Colonic mucosa (tissue), 1 donor: ENCODE measurements around the genes CSHL1 and SCN4A.

- PRO-cap: no peak
Measured at GRCh38 chr17:63818633-63819073, 8.6 kb upstream of the PSMC5 start.

- PRO-cap: no peak
Measured at GRCh38 chr17:63911069-63911513, at the start of gene CSHL1. TSS of gene CSHL1 (minus strand) at chr17:63911258.

DNA sequence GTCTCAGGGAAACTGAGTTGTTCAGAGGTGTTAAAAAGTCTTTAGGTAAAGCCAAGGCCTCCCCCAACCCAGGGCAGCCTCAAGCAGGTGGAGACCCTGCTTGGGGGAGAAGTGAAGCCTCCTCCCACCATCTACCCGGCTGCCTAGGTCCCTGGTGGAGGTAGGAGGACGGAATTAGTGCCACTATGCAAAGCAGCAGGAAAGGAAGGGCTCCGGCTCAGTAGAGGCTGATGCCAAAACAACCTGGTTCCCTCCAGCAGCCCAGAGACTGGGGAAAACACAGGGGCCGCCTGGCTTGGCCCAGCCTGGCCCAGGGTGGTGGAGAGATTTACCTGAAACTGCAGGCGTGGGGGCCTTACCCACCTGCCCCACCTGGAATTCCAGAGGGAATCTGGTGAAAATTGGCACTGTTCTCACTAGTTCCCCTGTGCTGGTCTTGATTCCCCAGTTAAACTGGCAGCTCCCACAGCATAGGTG, 4.7 kb downstream of the CD79B start:
- PRO-cap: unidirectional peak, plus-strand start at position 264 of the sequence

- PRO-cap: no peak
Measured at GRCh38 chr17:63945713-63946186, 13.6 kb upstream of the CD79B start.

GRCh38 chr17:63972805-63973365, at the start of gene SCN4A:
TSS of gene SCN4A (minus strand) at chr17:63972918.
- PRO-cap: no peak

- PRO-cap: no peak
Measured at GRCh38 chr17:64016463-64016903, 4.0 kb downstream of the ICAM2 start.

GRCh38 chr17:64024037-64024809, 3.8 kb upstream of the ICAM2 start:
- PRO-cap: no peak

GRCh38 chr17:64062921-64063598, 42.6 kb upstream of the ICAM2 start:
- PRO-cap: no peak

DNA sequence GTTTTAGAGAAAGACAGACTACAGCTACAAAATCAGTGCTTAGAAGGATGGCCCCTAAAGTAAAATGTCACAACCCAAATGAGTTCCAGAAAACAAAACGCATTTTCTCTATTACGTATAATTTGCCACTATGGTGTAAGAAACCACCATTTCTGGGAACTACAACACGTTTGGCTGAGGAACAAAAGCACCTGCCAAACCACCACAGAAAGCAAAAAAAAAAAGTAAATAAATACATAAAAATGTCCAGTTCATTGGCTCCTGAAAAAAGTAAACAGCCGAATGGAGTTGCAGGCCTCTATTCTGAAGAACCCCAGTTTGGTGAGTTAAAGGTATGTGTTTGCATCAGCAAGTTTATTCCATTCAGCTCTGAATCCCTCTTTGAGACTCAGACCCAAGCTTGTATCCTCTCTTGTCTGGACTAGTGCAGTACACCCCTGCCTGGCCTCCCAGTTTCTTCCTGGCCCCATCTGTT, 37.0 kb downstream of the ERN1 start:
- PRO-cap: unidirectional peak, minus-strand start at position 69 of the sequence

DNA sequence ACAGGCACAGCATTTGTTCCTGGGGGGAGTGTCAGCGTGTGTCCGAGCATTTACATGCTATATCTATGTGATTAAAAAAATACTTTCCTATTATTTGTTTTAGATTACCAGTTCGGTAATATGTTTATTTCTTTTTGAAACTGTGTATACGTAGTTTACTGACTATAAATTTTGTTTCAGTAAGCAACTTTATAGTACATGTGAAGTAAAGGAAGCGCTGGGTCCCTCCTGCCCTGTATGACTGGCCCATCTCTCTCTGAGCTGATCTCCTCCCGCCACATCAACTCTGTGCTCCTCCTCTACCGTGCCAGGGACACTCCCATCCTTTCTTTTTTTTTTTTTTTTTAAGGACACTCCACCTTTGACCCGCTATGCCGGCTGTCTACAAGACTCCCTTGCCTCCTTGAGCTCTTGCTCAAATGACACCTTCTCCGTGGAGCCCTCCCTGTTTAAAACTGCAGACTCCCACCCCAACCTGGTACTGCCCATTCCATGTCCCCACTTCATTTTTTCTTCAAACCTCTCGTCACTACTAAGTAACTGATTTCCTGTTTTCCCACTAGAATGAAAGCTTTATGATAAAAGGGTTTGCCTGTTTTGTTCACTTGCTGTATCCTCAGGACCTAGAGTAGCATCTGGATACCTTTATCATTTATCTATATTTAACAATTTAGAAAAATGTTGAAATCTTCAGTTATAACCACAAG, 35.5 kb downstream of the ERN1 start:
- PRO-cap: unidirectional peak, minus-strand start at position 243 of the sequence

GRCh38 chr17:64128828-64129512, 974 bp downstream of the ERN1 start:
- PRO-cap: unidirectional peak, plus-strand start at chr17:64128906; unidirectional peak, plus-strand start at chr17:64129011; unidirectional peak, plus-strand start at chr17:64129345; unidirectional peak, plus-strand start at chr17:64129399

DNA sequence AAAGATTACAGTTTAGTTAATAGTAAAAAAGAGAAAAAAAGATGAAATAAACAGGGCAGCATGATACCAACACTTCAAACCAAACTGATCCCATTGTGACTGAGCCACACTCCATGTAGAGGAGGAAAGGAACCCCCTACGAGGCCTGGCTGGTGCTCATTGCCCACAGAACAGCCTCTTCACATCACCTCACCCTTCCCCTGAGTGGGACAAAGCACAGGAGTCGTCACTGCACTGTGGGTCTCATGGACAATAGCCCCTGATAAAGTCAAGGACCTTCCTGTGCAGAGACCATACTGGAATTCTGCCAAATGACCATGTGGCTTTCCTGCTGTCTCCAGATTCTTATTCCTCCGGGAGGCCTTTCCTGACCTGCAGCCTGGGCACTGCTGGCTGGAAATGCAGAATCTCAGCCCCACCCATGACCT, 60.4 kb upstream of the ERN1 start:
- PRO-cap: no peak

- PRO-cap: no peak
Measured at GRCh38 chr17:64216304-64217121, 46.5 kb downstream of the TEX2 start.

- PRO-cap: bidirectional peak, plus-strand start at chr17:64262532, minus-strand start at chr17:64262249
Measured at GRCh38 chr17:64261738-64262924, 929 bp downstream of the TEX2 start.

DNA sequence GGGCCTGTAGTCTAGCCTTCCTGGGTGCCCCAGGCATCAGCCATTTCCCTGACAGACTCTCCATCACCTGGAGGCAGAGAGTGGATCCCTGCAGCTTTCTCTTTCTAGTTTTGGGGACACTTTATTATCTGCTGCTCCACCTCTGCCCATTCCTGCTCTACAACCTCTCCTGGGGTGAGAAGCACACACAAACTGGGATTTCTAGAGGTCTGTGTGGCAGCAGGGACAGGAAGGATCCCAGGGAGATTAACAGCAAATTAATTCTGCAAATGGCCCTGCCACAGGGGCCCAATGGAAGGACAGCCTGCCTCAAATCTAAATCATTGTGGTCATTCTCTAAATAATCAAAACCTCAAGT, 50.9 kb upstream of the TEX2 start:
- PRO-cap: no peak

- PRO-cap: no peak
Measured at GRCh38 chr17:64333979-64334544, 56.6 kb downstream of the PECAM1 start.

DNA sequence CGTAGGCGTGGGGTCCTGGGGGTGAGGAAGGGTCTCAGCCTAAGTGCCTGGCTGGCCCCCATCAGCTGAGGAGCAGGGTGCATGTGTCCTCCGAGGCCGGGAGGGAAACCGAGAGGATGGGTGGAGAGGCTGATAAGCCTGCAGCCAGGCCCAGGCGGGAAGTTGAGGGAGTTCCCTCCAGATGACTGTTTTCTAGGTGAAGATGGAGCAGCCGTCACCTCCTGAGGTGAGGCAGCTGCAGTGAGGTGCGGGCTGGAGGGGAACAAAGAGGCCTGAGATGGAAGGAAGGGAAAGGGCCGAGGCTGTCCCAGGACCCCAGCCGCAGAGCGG, 3.1 kb downstream of the PECAM1 start:
- PRO-cap: no peak

GRCh38 chr17:64496702-64496953, 226 bp downstream of the POLG2 start:
- PRO-cap: no peak

DNA sequence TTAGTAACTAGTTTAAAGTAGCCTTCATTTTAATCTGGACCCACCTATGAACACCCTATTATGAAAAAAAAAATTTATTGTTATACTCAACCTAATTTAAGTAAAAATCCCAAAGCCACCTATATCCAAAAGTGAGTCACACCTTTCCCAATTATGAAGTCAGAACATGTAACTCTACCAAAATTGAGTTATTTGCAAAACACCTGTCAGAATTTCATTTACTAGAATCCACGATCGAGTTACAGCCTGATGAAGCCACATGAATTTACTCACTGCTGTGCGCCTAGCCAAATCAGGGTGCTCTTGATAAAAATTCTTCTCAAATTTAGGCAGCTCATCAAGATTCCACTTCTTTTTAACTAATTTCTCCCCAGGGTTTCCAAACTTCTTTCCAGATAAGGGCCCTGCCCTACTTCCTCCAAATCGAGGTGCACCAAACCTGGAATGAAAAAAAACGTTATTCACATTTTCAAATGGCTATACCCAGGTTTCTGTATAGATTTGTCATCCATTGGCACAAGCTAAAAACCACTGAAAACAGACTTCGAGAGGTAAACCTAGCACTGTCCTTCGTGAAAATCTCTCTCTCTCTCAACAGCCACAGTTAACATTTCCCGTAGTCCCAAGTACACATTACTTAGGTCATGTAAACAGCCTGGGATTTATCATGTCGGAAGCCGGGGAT, 1.5 kb downstream of the DDX5 start:
- PRO-cap: no peak

DNA sequence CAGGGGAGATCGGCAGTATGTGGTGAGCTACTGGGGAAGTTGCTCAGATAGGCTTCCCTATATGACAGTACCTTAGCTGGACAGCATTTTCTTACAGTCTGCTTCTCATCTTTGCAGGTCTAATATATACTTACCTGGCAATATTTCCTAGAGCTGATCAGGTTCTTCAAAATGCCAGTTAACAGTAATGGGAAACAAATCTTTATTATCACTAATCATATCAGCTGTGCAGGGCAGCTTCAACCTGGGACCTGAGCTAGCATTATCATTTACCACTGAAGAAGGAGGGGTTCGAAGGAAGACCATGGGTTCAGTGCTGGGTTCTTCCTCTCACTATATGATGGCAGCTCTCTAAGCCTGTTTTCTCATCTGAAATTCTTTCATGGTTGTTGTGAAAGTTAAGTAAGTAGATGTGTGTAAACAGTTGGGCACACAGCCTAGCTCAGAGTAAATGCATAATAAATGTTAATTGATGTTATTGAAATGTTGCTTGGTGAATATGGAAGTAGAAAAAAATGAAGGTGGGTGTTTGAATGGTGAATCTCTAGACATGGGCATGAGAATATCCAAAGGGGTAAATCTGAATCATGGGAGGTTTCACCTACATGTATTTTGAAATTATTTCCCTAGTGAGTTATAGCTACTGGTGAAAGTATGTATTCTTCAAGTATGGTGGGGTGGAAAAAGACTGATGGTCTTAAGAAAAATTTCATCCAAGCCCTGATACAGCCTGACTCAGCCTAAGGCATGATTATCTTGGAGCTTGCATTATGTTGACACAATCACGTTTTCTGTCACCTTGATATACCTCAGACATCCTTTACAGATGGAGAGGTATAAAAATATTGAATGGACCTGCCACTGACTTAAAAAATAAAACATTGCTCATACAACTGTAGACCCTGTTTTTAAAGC, 9.1 kb downstream of the CEP95 start:
- PRO-cap: no peak